Natural killer cell (primary cell): ENCODE measurements around the genes BUB1B, CHST14, KNL1 and GCHFR.

DNA sequence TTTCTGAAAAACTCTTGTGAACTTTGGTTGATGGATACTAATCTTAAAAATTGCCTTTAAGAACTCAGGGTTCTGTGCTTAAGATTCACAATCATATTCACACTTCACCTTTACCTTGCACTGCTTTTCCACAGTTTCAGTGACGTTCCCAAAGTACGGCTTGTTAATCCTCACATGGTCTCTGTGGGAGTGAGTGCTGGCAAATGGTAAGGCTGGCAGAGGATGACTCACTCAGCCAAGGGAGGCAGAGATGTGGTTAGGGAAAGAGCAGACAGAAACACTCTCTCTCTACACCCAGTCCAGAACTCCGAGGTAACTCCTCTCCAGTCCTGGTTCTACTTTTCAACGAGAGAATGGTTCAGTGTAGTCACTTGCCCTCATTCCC lies 33.2 kb downstream of the RASGRP1 start:
- PRO-cap = no peak

GRCh38 chr15:38650770-38651556 lies 86.3 kb upstream of the RASGRP1 start:
- PRO-cap = bidirectional peak, plus-strand start at chr15:38651494, minus-strand start at chr15:38651343

DNA sequence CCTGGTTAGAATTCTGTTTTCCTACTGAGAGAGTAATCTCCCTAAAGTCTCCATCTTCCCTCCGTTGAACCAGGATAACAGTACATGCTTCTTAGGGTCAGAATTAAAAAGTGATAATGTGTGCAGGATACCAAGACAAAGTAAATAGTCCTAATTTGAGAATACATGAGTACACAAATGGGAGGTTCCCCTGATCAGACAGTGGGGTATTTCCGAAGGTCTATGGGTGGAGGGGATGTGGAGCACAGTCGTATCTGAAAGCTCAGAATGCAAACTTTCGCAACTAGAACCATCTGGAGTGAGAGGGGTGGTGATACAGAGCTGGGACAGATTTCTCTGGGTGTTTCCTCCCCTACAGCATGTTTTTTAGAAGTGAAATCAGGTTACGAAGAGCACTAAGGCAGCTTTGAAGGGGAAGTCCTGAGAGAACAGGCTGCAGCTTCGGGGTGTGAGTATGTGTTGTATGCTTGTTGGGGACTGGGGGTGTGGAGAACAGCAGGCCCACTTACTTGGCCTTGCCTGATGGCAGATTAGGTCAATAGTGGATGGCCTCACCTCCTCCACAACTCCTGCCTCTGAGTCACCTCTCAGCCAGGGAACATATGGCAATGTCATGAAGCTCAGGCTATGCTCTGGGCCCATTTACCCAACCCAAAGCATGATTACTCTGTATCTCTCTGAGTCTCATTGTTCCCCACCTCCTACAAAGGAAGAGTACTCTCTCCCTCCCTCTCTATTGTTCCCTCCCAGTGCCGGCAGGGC lies 107.1 kb upstream of the RASGRP1 start:
- PRO-cap = unidirectional peak, plus-strand start at position 292 of the sequence

- PRO-cap = no peak
Measured at GRCh38 chr15:38828448-38828845, 263.8 kb upstream of the RASGRP1 start.

DNA sequence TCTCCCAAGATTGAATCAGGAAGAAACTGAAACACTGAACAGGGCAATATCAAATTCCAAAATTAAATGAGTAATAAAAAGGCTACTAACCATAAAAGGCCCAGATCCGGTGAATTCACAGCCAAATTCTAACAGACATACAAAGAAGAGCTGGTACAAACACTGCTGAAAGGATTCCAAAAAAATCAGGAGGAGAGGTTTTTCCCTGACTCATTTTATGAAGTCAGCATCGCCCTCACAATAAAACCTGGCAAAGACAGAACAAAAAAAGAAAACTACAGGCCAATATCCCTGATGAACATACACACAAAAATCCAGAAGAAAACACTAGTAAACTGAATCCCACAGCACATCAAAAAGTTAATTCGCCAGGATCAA lies 462.3 kb upstream of the THBS1 start:
- PRO-cap = no peak

DNA sequence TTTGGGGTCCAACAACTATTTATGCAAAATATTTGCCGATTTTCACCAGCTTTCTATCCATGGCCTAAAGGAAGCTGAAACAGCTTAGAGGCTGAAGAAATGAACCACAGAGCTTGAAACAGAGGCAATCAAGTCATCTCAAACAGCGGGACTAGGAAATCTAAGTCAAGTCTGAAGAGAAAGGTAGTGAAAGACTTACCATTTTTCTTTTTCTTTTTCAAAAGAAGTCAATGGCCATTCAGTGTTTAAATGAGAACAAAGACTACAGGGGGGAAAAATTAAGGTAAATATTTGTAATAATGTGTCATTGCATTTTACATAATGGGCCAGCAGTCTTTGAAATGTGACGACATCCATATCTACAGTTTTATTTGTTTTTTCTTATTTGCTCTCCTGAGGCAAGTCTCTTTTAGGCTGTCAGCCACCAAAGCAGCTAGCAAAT lies 307.2 kb upstream of the THBS1 start:
- PRO-cap = no peak

DNA sequence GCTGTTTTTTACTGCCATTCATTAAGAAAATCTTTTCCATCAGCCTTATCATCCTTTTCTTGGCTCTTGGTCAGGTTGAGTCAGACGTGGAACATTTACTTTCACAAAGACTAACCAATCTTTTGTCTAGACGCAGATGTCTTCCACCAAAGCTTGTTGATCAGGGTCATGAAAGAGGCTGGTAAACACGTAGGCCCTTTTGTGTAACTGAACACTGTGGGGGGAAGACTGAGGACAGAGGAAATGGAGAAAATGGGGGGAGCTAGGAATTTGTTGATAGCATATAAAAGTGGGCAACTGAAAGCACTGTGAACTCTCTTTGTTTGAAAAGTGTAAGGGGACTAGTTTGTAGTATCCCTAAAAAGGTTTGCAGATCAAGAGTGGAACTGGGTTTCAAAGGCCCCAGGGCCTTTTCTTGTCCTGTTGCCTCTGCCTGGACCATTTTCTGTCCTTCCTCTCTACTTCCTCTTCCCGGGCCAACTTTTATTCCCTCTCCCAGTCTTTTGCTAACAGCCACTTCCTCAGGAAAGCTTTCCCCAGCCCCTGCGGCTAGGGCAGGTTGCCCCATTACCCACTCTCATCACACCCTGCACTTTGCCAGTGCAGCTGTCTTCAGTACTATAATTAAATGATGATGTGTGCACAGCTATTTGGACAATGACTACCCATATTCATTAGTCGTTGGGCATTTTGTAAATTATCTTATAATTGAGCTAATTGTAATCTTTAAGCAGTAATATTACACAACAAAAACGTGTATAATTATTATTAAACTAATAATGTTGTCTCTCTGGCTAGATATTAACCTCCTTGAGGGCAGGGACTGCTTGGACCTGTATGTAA lies 150.6 kb upstream of the THBS1 start:
- PRO-cap = no peak

DNA sequence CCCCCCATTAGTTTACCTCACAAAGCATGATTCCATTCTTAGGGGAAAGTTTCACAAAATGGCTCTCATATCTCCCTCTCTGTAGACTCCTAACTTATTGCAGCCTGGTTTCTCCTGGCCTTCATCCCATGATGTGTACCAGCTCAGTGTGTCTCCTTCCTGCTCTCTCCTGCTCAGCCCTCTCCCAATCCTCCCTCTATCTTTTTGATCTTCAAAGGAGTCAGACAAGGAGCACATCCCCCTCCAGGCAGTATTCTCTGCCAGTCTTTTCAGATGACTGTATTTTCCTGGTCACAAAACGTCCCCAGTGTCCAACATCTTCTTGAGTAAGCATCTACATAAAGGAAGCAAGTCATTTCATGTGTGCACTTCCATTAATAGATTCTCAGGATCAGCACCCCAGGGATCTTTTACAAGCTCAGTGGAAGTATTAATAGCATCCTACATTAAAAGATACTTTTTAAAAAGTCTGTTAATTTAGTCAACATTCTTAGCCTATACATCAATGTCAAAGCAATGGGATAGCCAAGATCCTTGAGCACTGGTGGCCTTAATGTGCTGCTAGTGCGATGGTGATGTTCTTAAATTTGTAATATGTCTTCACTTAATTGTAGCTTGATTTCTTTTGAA lies 148.8 kb upstream of the THBS1 start:
- PRO-cap = no peak

- PRO-cap = no peak
Measured at GRCh38 chr15:39488345-39489108, 92.4 kb upstream of the THBS1 start.

- PRO-cap = no peak
Measured at GRCh38 chr15:39583391-39583767, 2.5 kb downstream of the THBS1 start.

DNA sequence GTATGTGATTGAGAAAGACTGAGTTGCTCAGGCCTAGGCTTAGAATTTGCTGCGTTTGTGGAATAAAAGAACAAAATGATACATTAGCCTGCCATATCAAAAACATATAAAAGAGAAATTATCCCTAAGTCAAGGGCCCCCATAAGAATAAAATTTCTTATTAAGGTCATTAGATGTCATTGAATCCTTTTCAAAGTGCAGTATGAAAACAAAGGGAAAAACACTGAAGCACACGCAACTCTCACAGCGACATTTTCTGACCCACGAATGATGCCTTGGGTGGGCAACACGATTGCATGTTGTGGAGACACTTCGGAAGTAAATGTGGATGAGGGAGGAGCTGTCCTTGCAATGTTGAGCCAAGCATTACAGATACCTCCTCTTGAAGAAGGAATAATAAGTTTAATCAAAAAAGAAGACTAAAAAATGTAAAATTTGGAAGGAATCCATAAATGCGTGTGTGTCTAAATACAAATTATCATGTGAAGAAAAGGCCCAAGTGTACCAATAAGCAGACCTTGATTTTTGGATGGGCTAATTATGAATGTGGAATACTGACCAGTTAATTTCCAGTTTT lies 16.8 kb downstream of the THBS1 start:
- PRO-cap = no peak

DNA sequence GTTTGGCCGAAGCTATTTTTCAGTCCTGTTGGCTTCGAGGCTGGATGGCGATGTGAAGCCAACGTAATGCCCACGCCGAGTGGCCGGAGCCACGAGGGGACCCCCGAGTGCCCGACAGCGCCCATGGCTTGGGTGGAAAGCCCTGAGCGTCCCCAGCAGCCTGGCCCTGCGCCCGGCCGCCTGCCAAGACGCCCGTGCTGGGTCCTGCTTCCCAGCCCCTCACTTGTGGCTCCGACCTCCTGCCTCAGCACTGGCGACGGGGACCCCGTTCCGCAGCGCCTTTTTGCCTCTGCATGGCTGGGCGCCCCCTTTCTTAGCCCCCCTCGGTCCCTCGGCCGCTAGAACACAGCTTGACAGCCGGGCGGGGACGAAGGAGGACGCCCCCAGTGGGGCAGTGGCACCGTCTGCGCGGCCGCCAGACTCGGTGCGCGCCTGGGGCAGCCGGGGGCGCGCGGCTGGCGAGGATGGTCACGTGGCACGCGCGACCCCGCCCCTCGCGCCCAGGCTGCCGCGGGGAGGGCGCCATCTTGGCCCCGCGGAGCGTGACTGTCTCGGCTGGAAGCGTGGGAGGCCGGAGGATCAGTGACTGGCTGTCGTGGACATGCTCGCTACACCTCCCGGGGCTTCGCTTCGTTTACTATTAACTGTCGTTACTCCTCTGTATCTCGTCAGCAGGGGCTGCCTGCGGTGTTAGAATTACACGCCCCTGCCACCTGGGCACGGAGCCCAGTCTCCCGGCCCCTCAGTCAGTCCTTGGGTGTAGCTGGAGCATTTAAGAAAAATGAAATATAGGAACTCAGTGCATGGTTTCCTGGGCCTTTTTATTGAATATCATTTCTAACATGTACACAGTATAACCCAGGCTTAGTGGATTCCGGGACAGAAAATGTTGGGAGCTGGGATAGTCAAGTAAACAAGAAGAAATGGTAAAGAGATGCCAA lies 711 bp upstream of the GPR176 start:
- PRO-cap = bidirectional peak, plus-strand start at position 545 of the sequence, minus-strand start at position 408 of the sequence

- PRO-cap = no peak
Measured at GRCh38 chr15:40054784-40055167, 15.8 kb upstream of the SRP14 start.

DNA sequence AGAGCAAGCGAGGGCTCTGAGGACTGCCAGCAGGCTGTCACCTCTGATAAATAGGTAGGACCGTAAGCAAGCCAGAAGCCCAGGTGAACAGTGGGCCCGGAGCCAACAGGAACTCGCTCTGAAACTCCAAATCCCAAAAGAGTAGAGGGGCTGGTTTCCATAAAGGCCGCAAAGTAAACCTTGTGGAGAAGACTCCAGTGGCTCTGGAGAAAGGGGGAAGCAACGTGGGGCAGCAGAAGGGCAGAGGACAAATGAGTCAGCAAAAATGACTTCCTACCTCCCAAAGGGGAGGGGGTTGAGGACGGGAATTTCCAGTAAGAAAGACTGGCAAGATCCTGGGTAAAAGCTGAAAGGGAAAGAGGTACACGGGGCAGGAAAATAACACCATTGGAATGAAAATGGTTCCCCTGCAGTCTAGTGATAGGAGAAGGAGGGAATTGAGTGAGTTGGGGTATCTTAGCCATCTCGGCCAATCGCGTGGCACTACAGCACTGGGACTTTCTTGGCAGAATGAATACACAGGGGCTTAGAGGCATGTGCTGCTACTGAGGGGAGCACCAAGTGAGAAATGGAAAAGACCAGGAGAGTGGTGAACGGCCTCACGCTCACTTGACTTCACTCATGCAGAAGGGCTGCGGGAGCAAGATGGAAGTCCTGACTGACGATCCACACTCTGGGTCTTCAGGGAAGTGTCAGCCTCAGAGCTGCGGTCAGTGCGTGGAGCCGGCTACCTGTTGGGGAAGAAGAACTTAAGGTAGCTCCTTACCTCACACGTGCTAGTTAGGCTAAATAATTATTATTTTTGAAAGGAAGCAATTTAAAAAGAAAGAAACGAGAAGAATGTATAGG lies 33.2 kb downstream of the BMF start:
- PRO-cap = no peak

- PRO-cap = no peak
Measured at GRCh38 chr15:40160615-40161766, at the start of gene BUB1B. BUB1B (plus strand) TSS chr15:40161069.

DNA sequence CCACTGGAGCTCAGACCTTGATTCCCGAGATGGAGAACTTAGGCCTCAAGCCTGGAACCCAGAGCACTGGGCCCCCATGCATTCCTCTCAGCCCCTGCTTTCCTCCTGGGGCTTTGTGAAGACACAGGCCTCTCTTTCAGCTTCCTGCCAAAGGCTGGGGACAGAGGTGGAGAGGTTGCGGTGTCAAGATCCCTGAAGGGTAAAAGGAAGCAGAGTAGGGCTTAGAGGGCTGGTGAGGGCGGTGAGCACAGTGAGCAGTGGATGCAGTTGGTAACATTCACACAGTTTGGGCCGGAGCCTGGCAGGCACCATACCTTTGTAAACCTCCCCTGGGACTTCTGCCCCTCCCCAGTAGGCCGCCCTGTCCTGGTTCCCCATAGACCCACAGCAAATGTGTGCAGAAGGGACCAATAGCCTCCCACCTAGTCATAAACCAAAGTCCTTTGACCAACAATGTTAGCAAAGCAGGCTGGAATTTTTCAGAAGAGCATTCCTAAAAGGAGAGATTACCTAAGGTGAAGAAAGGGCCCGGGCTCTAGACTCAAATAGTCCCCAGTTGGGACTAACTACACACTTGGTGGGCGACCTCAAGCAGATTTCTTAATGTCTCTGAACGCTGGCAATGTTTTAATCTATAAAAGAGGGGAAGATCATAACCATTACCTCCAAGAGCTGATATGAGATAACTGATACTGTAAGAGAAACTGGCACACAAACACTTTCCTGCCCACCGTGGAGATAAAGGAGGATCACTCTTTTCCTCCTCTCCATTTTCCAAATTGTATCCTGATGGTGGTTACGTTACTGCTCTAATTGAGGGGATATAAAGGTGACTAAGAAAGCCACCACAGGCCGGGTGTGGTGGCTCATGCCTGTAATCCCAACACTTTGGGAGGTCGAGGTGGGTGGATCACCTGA lies 1.6 kb upstream of the PHGR1 start:
- PRO-cap = no peak

DNA sequence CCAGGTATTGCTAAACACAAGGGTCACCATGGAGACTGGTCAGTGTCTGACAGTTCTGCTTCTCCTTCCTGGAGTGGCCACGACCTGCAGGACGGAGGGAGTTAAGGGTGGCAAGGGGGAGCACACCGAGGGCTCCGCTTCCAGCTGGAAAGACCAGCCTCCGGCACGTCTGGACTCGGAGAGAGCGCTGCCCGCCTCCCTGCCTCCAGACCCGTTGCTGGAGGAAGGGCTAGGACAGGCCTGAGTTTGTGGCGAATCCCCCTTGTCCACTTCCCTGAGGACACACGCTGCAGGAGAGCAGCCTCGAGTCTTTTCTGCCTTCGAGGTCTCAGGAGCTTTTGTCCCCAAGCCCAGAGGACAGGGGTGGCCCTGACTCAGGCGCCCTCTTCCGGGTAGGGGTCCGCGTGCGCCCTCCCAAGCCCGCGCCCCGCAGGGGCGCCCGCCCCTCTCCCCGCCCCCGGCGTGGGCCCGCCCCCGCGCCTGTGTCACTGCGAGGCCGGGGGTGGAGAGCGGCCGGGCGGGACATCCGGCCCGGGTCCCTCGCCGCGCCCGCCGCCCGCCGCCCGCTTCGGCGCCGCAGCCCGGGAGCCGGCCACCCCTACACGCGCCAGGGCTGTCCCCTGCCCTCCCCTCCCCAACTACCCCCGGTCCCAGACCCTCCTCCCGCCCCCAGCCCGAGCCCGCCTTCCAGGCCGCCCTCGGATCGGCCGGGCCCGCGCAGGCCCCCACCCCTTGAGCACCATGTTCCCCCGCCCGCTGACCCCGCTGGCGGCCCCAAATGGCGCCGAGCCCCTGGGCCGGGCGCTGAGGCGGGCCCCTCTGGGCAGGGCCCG lies at the start of gene CHST14:
Gene CHST14, plus strand, starts transcription at position 512 of the 833 bp plus-strand sequence.
- PRO-cap = bidirectional peak, plus-strand start at position 536 of the sequence, minus-strand start at position 368 of the sequence

GRCh38 chr15:40593611-40595017 lies at the start of gene KNL1:
KNL1 (plus strand) TSS chr15:40594249.
- PRO-cap = bidirectional peak, plus-strand start at chr15:40594264, minus-strand start at chr15:40593908

DNA sequence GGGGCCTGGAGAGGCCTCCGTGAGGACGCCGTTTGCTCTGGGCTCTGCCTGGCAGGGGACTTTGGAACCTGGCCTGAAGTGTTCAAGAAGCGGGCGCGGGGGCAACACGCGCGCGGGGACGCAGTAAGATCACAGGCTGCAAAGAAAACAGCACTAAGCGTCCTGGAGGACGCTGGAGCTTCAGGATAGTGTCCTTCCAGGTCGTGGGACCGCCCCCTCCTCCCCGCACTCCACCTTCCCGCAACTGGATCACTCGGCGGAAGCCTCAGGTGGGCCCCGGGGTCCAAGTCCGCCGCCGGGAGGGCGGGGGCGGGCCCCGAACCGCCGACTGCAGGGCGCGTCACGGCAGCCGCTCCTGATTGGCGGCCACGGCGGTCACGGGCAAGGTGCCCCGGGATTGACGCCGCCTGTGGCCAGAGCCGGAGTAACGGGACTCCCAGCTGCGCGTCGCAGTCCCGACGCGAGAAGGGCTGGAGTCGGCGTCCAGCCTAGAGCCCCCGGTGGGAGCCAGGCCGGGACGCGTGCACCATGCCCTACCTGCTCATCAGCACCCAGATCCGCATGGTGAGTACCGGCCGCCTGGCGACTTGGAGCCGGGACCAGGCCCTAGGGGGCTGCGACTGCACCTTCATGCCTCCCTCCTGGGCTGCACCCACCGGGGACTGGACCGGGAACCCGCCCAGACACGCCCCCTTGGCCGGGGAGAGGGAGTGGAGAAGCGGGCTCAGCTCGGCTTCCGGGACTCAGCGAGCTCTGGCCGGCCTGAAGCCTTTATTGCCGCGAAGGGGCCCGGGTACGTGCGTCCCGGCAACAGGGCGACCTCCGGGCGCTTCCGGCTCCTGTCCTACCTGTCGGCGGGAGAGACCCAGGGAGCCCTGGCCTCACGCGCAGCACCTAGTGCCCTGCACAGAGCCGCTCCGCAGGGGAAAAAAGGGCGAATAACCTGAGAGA lies at the start of gene GCHFR:
Gene GCHFR, plus strand, starts transcription at position 416 of the 951 bp plus-strand sequence.
- PRO-cap = bidirectional peak, plus-strand start at position 416 of the sequence, minus-strand start at position 246 of the sequence; bidirectional peak, plus-strand start at position 771 of the sequence, minus-strand start at position 554 of the sequence

- PRO-cap = no peak
Measured at GRCh38 chr15:40808918-40809584, 1.8 kb upstream of the DNAJC17 start.